Mammary microvascular endothelial cell (primary cell): ENCODE data around the genes TEX12, BCO2 and PLET1.

GRCh38 chr11:111733972-111735036, 31.9 kb downstream of the PPP2R1B start:
- RAMPAGE, long total RNA: no peak

DNA sequence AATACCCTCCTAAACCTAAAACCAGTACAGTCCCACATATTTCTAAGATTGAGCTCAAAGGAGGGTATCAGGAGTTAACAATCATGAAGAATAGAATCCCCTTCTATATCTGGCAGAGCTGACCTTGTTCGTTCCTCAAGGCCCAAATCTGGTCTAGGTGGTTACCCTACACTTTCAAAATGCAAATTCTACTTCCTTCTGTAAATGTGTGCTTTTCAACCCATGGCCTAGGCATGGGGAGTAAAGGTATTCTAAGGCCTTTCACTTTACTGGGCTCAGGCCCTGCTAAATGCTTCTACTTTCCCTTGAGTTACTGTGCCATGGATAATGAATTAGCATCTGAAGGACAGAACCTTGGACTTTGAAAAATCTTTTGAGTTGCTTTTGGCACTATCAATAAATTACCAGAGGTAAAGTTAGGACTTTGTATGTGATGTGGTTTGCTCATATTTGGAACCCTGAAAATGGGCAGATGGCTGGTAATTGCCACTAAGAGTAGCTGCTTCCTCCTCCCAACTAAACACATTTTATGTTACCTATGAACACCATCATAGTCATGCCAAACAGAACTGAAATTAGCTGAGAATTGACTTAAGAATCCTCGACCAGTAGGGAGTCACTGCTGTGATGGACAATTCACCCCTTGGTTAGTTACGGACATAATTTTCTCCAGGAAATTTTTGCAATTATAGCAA, 10.6 kb upstream of the PPP2R1B start:
- RAMPAGE, long total RNA: no peak

DNA sequence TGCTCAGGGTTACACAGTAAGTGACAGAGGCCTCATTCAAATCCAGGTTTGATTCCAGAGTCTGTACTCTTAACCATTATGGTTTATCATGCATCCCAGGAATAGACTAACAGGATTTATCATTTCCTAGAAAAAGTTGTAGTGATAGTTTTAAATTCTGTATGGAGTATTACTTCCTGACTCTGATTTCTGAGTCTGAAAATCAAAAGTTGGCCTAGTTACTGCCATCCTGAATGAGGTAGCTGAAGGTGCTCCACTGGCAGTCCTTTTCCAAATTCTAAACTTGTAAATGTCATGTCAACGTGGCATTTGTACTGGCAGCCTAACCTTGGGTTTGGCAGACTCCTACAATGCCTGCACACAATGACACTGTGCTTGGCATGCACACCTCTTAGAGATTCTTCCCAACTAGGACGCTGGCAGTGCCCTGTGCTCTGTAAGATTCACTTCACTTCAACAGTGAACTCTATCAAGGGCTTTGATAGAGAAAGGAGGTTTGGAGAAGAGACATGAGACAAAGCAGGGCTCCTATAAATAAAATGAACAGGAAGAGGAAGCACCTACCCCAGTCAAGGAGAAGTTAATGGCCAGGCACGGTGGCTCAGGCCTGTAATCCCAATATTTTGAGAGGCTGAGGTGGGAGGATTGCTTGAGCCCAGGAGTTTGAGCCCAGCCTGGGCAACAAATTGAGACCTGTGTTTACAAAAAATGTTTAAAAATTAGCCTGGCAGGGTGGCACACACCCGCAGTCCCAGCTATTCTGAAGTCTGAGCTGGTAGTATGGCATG, 21.9 kb upstream of the PPP2R1B start:
- RAMPAGE, long total RNA: no peak

DNA sequence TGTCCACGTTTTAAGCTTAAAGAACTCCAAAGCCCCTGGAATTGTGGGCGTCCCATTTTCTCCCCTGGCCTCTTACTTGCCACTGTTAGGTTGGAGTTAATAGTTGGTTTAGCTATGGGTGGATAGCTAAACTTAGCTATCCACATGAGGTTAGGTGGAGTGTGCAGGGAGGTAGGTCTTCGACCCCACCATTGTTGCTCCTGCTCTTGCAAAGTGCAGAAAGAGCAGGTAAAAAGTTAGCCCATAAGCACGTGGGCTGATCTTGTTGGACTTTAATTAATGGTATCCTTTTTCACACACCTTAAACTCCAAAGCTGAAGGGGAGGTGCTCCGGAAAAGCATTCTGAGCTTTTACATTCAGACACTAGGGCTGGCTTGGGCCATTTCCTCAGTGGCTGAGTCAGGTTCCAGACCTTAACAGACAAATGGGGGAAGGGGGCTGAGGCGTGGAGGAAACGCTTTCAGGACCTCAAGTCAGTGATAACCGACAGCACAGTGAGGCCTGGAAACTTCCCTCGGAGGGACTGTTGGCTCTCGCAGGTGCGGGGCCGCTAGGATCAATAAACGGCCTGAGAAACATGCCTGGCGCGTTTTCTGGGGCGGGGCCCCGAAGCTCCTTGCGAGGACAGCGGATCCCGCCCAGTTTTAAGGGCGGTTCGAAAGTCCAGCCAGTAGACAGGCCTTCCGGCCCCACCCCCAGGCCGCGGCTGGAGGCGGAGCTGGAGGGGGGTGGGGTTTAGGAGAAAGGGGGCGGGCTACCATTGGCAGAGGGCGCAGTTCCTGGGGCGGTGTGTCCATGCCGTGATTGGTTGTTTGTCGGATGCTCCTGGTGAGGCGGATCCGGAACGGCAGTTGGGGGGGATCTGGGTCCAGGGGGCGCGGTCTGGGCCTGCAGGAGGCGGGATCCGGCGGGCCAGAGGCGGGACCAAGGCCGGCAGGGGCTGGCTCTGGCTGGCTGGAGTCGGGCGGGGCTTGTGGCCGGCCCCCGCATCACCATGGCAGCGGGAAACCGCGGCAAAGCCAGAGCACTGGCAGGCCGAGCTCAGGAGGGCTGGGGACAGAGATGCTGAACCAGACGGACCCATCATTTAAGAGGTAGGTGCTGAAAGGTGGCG, 7.9 kb downstream of the C11orf52 start:
- RAMPAGE, long total RNA: no peak

DNA sequence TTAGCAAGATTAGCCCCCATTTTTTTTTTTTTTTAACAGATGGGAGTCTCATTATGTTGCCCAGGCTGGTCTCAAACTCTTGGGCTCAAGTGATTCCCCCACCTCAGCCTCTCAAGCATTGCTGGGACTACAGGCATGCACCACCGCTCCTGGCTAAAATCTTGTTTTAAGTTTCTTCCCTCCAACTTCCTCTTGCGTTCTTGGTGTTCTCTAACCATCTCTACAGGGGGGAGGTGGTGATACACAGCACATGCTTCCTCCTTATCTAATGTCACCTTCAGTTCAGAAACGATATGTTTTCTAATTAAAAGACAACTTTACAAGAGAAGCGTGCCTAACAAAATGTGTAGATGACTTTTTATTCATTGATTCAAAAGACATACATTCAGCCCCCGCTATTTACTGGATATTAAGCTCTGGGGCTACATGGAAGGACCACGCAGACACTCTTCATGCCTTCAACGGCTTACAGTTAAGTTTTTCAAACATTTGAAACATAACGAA, 1.0 kb upstream of the DLAT start:
- RAMPAGE, long total RNA: no peak

GRCh38 chr11:112167154-112167531, at the start of gene TEX12:
TEX12 (plus strand) TSS chr11:112167372.
- RAMPAGE, long total RNA: no peak

DNA sequence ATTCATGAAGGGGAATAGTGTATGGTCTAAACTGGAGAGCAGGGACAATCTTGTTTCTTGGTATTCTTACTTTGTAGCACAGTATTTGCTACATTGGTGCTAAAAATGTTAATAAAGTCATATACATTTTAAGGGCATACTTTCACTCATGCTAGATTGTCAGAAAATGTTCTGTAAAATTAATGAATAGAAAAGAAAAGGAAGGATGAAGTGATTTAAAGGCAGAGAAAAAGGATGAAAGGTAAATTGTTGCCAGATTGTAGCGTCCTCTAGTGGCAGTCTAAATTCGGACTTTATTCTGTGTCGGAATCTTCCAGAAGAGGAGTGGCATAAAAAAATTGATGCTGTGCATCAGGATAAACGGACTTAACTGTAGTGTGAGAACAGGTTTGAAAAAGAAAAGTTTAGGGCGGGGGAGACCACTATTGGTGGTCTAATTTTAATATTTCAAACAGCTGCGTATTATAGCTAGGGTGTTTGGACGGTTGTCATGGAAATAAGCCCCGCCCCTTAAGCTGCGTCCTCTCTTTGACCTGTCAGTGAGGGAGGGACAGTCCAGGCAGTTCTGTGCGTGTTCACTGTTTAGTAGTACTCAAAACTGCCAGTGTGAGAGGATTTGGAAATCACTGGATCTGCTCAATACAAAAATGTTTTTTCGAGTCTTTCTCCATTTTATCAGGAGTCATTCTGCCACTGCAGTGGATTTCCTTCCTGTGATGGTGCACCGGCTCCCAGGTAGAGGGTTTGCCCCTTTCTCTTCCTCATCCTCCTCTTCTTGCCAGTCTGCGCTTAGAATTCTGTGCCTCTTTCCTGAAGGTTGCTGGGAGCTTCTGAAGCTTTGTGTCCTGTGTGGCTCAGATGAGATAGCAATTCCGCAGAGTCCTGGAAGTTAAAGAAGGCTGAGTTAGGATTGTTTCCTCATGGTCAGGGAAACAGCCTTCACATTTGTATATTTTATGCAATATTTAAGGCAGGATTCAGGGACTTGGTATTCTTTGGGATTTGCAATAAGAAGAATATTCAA, at the start of gene BCO2:
BCO2 (plus strand) TSS at position 558 of the 1,024 bp plus-strand sequence.
- RAMPAGE, long total RNA: no peak

GRCh38 chr11:112260690-112261083, at the start of gene PLET1:
PLET1 (minus strand) TSS chr11:112260860.
- RAMPAGE, long total RNA: no peak

DNA sequence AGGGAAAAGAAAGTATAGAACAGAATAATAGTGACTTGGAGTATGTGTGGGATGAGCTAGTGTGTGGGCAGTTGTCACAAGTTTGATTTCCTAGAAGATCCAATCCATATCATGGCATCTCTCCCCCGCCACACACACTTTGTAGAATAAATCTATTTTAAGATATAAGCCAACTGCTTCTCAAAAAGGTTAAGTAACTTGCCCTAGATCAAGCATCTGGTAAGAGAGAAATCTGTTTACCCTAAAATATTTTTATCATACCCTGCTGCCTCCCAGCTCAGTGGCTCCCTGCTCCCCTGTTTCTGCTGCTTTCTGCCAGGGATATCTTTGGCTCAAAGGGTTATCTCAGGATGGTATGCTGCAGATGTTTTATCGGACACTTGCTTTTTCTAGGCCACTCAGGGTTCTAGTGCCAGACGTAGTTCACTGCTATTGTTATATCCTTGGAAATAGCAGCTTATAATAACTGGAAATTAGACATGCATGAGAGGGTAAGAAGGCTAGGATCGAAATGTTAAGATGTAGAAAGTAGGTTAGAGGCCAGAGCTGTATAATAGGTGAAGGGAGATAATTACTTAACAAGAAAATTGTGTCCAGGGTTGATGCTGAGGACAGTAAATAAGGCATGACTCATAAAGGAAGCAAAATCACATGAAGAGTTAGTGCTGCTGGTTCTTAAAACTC, 129.9 kb downstream of the NCAM1 start:
- RAMPAGE, long total RNA: no peak

- RAMPAGE, long total RNA: no peak
These were observed 24.1 kb upstream of the TTC12 start for GRCh38 chr11:113290334-113290568.

DNA sequence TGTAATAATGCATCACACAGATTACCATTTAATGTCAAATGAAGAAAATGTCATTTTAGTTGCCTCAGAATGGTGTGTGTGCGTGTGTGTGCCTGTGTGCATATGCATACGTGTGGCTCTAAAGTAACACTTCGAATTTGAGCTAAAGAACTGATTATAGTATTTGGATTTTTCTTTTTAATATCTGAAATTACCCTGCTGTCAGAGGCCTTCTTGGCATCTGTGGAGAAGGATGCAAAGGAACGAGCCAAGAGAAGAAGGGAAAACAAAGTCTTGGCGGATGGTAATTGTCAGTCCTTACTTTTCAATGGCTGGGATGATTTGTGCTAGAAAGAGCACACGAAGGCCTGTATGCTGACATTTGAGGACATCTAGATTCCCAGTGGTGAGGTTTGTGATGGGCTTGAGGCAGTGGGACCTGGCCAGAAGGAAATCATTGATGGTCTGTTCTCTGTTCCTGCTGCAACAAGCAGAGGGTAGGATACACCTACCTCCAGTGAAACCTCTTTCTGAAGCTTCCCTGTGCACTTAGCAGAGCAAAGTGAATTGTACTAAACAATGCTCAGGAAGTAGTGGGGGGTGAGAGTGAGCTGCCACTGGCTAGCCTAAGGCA, 10.1 kb downstream of the TTC12 start:
- RAMPAGE, long total RNA: no peak

- RAMPAGE, long total RNA: no peak
These were observed 37.4 kb downstream of the USP28 start for GRCh38 chr11:113837804-113838593.

GRCh38 chr11:114057963-114058329, 1.6 kb upstream of the ZBTB16 start:
- RAMPAGE, long total RNA: no peak

GRCh38 chr11:114076798-114077338, 17.4 kb downstream of the ZBTB16 start:
- RAMPAGE, long total RNA: no peak

- RAMPAGE, long total RNA: no peak
These were observed 21.0 kb downstream of the ZBTB16 start for GRCh38 chr11:114080117-114081324.

DNA sequence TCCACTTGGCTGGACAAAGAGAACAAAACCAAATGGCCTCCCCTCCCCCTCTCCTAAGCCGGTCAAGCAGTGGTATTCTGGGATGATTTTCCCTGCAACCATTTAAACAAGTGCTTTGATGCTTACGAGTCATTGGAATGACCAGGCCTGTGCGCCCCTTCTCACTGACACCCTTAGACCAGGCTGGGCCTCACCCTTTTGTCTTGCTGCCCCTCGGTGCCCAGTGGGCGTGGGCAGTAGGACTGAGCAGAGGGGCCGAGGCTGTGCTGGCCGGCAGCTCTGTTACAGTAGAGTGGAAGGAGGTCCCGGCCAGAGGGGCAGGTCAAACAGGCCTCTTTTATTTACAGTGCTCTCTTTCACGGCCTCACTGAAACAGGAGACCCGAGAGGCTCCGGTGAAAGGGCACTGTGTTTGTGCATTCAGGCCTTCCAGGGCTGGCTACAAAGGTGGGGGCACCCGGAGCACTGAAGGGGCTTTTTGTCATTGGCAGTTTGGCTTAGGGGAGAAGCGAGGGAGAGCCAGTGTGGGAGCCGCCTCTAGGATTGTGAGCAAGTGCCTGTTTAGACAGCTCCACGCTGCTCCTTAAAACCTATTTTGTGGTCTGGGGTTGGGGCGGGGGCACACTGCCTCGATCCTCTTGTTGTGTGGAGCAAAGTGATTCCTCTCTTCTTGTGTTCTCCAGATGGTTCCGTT, 32.4 kb downstream of the ZBTB16 start:
- RAMPAGE, long total RNA: no peak

DNA sequence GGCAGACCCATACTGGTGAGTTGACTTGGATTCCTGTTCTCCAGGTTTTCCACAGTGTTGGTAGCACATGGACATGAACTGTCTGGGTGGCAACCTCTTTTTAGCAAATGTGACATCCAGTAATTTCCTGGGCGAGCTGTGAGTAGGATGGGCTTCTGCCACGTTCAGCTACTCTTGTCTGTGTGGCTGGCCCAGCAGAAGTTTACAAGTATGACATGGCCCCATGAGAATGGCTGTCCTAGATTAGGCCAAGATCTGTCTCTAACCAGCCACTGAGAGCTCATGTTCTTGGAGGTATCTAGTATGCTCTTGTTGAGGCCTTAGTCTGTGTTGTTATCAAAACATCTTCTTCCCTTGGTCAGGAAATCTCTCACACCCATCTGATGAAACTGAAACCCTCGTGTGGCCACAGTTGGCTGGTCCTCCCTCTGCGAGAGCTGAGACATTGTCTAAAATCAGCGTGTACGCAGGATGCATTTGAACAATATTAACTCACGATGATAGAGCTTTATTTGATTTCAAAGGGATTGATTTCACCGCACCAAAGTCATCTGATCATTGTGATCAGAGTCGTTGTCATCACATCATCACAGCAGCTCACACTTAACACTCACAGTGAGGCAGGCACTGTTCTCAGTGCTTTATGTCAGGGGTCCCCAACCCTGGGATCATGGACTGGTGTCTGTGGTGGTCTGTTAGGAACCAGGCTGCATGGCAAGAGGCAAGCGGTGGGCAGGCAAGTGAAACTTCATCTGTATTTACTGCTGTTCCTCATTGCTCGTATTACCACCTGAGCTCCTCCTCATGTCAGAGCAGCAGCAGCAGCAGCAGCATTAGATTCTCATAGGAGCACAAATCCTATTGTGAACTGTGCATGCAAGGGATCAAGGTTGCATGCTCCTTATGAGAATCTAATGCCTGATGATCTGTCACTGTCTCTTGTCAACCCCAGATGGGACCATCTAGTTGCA, 108.9 kb upstream of the NNMT start:
- RAMPAGE, long total RNA: no peak

- RAMPAGE, long total RNA: no peak
These were observed 100.0 kb upstream of the NNMT start for GRCh38 chr11:114196011-114196865.

- RAMPAGE, long total RNA: no peak
These were observed 76.4 kb upstream of the NNMT start for GRCh38 chr11:114219540-114220542.

DNA sequence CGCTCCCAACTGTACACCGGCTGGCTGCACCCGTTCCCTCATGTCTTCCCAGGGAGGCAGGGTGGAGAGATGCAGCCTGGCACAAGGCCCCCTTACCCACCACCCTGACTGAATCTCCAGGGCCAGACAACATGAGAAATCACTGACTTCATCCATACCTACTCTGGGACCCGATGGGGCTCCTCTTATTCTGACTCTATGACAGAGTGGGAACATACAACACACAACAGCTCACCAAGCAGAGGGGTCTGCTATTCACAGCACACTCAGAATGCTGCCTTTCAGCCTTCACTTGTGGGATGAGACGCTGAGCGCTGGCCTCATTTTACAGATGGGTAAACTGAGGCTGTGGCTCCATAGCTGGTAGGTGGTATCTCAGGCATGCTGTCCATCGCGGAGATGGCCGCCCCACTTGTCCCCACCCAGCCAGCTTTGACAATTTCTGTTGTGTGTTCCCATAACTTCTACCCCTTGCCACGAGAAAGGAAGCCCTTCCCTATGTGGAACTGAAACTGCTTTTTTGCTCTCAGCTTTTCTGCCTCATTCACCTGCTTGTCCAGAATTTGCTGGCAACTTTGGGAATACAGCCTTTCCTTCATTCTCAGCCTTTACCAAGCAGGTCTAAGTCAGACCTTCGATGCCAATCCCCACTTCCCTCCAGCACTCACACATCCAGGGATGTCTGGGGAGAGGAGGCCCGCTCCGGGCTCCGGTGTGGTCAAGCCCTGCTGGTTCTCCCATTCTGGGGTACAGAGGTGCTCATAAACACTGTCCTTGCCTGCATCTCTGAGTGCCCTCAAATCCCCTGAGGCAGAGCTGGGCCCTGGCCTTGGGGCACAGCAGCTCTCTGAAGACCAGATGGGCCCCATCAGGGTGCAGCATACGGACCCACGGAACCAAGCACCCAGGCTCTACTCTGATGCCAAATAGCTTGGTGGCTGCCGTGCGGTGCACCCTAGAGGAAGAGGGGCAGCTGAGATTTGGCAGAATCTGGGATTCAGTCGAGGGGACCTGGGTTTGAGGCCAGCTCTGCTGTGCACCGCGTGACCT, 36.0 kb upstream of the NNMT start:
- RAMPAGE, long total RNA: no peak